ENCODE results near the gene SLC66A2.

- RRBS = no CpG with 5 or more reads among the region's 33 CpGs
Measured at GRCh38 chr18:79516148-79517210, 120.7 kb downstream of the NFATC1 start.

DNA sequence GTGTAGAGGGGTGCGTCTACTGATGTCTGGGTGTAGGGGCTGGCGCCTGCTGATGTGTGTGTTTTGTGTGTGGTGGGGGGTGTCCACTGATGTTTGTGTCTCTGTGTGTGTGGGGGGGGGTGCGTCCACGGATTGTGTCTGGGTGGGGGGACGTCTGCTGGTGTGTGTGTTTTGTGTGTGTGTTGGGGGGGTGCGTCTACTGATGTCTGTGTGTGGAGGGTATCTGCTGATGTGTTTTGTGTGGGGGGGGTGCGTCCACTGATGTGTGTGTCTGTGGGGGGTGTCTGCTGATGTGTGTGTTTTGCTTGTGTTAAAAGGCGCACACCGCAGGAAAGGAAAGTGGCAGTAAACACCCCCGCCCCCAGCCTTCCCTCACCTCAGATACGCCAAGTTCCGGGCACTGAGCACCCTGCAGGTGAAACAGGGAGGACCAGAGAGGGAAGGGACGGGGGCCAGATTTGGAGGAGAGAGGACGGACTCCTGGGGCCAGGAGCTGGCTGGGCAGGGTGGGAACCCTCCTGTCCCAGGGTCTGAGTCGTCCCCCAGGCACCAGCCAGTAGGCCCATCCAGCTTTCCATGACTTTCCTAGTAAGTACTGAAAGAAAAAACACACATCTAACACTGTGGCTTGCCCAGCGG is 126.7 kb downstream of the NFATC1 start:
- RRBS = no CpG with 5 or more reads among the region's 16 CpGs

DNA sequence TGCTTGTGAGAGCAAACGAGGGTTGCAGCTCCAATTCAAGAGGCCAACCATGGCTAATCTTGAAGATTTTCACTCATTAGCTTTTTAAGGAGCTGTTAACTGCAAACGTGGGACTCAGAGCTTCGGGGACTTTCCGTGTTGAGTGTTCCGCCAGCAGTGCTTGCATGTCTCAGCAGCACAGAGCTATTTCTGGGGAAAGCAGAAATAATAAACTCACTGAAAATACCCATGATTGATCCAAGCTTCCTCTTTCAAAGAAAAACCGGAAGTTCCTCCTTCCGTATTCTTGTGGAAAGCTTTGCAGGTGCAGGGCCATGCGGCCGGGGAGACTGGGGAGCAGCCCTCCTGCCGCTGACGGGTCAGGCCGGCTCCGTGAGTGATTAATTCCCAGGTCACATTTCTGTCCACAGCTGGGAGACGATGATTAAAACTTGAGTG is 54.4 kb upstream of the CTDP1 start:
- RRBS = 9% methylated on average over 7 of the region's 14 CpGs

DNA sequence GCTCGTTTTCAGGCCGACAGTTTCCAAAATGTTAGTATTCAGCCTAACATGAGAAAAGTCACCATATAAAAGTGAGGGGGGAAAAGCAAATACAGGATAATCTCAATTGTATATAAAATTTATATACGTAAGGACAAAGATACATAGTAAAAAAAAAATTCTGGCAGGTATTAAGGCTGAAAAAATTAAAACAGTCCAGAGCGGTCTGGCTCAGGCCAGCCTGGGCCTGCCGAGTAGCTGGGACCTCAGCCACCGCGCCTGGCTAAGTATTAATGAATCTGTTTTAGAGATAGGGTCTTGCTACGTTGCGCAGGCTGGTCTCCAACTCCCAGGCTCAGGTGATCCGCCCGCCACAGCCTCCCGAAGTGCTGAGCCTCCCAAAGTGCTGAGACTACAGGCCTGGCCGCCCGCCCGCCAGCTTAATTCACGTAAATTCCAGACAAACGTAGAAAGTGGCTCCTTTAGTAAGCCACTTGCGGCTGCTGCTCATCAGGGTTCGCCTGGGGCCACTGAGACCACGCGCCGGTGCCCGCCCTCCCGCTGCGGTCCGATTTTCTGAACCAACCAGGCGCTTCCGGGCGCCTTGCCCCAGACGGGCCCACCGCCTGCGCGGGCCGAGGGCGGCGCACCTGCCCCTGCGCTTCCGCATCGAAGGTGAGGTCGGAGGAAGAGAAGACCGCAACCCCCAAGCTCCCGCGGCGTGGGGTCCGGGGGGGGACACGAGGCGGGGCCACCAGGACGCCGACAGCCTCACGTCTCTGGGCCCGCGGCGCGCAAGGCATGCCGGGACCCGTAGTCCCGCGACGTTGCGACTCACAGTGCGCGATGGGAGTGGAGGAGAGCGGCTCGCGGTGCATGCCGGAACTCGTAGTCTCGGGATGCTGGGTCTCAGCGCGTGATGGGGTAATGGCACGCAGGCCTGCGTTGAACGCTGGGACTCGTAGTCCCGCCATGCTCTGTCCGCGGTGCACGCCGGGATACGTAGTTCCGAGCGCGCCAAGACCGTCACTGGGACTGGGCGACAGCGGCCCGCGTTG is 708 bp upstream of the CTDP1 start:
- RRBS = under 1% methylated on average over 44 of the region's 88 CpGs

- RRBS = 90% methylated on average over 4 of the region's 62 CpGs
Measured at GRCh38 chr18:79714501-79715433, 35.2 kb downstream of the CTDP1 start.

GRCh38 chr18:79730102-79730692 is 50.6 kb downstream of the CTDP1 start:
- RRBS = no CpG with 5 or more reads among the region's 11 CpGs

DNA sequence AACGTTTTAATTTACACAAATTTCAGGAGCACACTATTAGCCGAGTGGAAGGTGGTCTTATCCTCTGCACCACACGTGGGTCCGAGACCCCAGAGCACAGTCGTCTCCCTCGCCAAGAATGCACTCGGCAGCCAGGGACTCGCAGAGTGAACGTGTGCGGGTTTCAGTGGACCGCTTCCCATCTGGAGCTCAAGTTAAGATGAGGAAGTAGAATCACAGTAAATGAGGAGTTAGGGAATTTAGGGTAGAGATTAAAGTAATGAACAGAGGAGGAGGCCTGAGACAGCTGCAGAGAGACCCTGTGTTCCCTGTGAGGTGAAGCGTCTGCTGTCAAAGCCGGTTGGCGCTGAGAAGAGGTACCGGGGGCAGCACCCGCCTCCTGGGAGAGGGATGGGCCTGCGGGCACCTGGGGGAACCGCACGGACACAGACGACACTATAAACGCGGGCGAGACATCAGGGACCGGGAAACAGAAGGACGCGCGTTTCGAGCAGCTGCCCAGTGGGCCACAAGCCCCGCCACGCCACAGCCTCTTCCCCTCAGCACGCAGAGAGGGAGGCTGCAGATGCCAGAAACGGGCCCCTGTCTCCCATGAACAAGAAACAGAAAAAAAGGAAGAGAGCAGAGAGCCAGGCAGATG is 5.5 kb upstream of the KCNG2 start:
- RRBS = 82% methylated on average over 7 of the region's 32 CpGs

DNA sequence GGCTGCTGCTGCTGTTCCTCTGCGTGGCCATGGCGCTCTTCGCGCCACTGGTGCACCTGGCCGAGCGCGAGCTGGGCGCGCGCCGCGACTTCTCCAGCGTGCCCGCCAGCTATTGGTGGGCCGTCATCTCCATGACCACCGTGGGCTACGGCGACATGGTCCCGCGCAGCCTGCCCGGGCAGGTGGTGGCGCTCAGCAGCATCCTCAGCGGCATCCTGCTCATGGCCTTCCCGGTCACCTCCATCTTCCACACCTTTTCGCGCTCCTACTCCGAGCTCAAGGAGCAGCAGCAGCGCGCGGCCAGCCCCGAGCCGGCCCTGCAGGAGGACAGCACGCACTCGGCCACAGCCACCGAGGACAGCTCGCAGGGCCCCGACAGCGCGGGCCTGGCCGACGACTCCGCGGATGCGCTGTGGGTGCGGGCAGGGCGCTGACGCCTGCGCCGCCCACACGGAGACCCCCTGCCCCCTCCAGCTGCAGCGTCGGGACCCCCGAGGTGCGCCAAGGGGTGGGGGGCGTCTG is 52.0 kb downstream of the SLC66A2 start:
- RRBS = 86% methylated on average over 11 of the region's 55 CpGs

GRCh38 chr18:79902327-79903523 is 48.7 kb downstream of the SLC66A2 start:
- RRBS = 90% methylated on average over 13 of the region's 50 CpGs

- RRBS = 82% methylated on average over 6 of the region's 64 CpGs
Measured at GRCh38 chr18:79915191-79916241, 35.9 kb downstream of the SLC66A2 start.

DNA sequence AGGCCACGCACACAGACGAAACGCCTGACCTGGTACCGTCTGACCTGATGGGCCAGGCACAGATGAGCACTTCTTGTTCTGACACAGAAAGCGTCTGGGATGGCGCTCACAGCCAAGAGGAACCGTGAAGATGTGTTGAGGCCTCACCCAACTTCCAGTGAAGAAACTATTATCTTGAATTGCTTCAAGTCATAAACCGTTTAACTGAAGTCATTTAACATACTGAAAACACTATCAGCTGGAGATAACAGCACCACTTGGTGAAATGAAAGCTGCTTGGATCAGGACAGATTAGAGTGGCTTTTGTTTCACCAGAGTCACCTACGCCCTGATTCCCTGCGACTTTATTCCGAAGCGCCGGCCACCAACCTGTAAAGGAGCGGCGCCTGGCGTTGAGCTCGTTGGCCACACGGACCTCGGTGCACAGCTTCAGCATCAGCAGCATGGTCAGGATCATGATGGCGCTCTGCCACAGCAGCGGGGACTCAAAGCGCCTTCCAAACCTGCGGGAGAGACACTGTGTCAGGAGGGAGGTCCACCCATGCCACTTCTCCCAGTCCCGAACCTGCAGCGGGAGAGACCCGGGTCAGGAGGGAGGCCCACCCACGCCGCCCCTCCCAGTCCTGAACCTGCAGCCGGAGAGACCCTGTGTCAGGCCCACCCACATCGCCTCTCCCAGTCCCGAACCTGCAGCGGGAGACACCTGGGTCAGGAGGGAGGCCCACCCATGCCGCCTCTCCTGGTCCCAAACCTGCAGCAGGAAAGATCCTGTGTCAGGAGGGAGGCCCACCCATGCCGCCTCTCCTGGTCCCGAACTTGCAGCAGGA is 8.3 kb downstream of the SLC66A2 start:
- RRBS = 98% methylated on average over 3 of the region's 35 CpGs

DNA sequence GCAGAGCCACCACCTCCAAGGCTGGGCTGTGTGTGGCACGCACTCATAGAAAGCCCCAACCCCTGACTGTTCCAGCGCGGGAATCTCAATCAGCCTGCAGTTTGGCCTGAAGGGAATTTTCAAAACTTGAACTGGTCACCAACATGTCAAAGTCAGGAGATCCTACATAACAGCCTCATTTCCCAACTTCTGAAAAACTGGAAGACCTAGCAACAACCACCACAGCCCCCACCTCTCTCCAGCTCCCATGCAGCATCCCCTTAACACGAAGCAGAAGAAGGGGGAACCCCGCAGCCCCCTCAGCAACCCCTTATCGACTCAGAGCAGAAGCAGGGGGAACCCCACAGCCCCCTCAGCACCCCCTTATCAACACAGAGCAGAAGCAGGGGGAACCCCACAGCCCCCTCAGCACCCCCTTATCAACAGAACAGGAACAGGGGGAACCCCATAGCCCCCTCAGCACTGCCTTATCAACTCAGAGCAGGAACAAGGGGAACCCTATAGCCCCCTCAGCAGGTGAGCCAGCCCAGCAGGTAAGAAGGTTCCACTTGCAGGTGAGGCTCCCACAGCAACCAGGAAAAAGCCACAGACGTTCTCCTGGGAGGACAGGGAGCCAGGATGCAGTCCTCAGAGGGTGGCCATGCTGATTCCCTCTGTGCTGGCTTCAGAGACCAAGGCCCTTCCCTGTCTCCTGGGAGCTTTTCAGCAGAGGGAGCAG is 6.7 kb downstream of the SLC66A2 start:
- RRBS = no CpG with 5 or more reads among the region's 7 CpGs

DNA sequence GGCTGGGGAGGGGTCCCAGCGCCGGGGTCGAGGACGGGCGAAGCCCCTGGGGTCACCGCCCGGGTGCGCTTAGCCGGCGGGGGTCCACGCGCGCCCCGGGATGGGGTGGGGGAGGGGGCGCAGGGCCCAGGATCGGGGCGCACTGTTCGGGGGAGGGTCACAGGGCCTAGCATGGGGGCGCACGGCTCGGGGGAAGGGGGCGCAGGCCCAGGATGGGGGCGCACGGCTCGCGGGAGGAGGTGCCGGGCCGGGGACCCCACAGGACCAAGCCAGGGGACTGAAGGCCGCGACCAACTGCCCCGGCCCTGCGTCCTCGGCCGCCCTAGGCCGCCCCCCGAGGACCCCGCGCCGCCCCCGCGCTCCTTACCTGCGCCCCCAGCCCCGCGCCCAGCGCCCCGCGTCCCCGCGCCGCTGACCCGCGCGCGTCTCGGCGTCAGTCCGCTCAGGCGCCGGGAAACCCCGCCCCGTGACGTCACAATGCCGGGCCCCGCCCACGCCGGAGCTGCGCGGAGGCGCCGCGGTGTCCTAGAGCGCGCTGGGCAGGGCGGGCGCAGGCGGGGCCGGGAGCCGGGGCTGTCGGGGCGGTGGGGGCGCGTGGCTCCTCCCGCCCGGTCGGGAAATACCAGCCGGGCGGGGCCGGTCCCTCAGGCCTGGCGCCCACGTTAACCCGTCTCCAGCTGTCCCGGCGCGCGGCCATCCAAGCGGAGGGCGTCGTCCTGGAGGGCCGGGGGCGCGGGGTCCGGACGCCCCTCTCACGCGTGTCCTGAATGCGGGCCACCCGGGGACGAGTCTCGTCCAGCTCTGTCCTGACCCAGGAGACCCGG is at the start of gene SLC66A2:
Gene SLC66A2, minus strand, starts transcription at position 440 of the 824 bp plus-strand sequence.
- RRBS = 1% methylated on average over 49 of the region's 110 CpGs

DNA sequence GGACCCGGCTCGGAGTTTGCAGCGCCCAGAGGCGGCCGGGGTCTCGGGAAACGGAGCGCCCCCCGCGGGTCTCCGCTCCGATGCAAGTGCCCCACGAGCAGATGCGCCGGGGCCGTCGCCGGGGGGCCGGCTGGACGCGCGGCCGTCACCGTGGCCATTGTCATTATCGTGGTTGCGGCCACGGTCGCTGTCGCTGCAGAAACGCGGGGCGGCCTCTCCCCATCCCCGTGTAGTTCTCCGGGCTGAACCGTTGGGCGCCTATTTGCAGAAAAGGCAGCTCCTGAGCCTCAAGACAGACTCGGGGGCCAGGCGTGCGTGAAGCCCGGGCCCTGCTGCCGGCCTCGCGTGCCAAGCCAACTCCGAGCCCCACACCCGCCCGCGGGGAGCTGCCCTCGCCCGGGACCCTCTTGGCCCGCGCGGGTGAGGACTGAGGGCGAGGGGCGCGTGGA is 609 bp upstream of the SLC66A2 start:
- RRBS = 12% methylated on average over 36 of the region's 55 CpGs

GRCh38 chr18:79970165-79970825 is 5.9 kb downstream of the HSBP1L1 start:
- RRBS = no CpG with 5 or more reads among the region's 10 CpGs

GRCh38 chr18:79988786-79989457 is 559 bp upstream of the TXNL4A start:
- RRBS = 8% methylated on average over 16 of the region's 36 CpGs

GRCh38 chr18:80137412-80138064 is 28.5 kb downstream of the ADNP2 start:
- RRBS = no CpG with 5 or more reads among the region's 14 CpGs

DNA sequence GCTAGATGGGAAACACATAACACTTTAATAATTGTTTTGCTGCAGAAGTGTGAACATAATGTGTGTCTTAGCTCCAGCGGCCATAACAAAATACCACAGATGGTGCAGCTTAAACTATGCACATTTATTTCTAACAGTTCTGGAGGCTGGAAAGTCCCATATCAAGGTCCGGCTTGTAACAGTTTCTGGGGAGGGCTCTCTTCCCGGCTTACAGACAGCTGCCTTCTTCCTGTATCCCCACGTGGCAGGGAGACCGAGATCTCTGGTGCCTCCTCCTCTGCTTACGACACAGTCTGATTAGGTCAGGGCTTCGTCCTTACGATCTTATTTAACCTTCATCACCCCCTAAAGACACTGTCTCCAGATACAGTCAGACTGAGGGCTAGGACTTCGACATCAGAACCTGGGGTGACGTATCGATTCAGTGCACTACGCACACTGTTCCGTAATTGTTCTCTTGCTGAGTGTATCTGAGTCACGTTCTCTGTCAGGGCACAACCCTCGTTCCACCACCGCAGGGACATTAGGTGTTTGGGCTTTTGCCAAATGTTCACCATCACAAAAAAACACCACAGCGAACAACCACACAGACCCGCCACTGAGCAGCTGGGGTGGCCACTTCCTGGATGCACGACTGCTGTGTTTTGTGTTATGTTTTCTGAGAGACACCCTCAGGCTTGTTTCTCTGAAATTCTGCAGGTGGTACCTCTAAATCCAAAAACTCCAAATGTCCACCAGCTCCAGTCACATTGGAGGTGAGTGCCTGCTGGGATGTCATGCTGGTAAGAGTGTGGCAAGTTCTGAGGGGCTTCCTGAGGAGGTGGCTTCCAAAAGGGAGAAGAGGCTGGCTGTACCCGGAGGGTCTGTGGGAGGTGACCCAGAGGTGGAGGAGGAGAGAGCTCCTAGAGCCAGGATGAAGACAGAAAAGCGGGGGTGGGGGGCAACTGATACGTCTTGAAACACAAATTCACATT is 66.4 kb downstream of the ADNP2 start:
- RRBS = no CpG with 5 or more reads among the region's 22 CpGs

All from PFSK-1 (cell line).